Stomach (tissue), 7 donors: ENCODE data around the gene ZBTB2.

DNA sequence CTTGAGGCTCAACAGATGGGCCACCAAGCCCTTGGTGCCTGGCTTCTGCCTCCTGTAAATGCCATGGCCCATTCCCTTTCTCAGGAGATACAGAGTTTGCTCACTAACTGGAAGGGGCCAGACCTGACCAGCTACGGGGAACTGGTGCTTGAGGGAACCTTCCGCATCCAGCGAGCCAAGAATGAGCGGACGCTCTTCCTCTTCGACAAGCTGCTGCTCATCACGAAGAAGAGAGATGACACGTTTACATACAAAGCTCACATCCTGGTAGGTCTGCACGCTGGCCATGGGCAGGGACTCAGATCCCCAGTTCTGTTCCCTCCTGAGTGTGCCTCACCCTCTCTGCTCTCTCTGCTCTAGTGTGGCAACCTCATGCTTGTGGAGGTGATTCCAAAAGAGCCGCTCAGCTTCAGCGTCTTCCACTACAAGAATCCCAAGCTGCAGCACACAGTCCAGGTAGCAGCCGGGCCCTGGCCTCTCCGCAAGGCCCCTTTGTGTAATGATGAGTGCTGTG, 56.4 kb upstream of the MTHFD1L start:
- PRO-cap: no peak
- RAMPAGE, long total RNA, 5 experiments: start-site peak on the plus strand in 2 of 5 experiments, centred at positions 111 to 452 of the sequence, 7 to 8 reads per replicate
- RRBS: no CpG with 5 or more reads among the region's 13 CpGs

- PRO-cap: no peak
- RAMPAGE, long total RNA, 5 experiments: no peak in any of the 5 experiments
- RRBS: no CpG with 5 or more reads among the region's 1 CpG
Observed at GRCh38 chr6:150813983-150814279, 51.6 kb upstream of the MTHFD1L start.

DNA sequence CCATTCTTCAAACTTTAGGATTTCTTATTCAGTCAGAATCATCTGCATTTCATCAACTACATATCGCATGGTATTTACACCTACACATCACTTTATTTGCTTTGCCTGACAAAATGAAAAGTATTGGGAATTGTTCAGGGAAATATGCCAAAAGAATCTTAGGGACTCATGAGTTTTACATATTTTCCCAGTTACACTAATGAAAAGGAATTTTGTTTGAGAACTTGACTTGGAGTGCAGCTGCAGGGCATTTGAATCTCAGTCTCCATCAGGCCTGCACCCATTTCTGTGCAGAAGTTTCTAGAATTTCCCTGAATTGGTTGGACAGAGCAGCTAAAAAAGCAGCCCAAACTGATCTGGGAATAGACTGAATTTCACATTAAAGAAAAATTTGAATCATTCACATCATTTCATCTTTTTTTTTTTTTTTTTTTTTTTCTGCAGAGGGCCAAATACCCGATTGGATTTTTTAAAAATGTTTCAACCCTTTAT, 65.4 kb downstream of the MTHFD1L start:
- PRO-cap: no peak
- RAMPAGE, long total RNA, 5 experiments: no peak in any of the 5 experiments
- RRBS: no CpG with 5 or more reads among the region's 2 CpGs

DNA sequence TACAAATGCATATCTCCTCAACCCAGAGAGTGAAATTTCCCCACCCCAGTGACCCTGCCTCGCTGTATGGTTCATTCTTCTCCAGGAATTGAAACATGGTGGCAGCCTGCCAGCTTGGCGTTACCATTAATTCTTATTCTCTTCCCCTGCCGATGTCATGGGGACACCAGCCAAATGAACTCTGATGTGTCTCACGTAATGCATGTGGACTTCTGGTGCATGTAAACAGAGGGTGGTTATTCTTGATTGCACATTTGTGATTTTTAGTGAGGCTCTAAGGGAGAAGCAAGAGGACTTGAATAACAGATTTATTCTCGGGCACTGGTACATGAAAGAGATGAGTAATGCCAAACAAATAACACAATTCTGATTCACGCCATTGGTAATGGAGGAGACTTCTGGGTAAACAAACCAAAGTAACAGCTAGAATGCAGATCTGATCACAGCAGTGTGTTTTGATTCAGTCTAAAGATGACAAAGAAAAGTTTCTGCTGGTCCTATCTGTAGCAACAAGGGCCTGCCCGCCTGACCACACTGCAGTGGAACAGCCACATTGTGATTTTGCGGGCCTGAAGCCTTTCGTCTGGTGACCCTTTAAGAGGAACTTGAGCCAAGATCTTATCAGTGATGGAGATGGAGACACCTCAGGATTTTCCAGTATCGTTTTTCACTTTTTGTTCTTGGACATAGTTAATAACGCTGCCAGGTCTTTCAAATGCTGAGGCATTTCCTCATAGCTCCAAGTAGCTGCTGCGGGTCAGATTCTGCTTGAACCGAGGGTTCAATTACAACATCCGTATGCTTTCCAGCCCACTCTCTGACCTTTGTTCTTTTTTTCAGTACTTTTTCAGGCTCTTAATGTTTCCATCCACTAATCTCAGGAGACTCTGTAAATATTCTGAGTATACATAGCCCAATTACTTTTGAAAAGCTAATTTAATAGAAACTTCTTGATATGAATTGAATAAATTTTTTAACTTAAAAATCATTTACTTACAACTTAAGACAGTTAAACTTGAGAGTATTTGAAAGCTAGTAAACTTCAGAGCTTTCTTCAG, 171.7 kb upstream of the AKAP12 start:
- PRO-cap: no peak
- RAMPAGE, long total RNA, 5 experiments: no peak in any of the 5 experiments
- RRBS: no CpG with 5 or more reads among the region's 14 CpGs

- PRO-cap: no peak
- RAMPAGE, long total RNA, 5 experiments: no peak in any of the 5 experiments
- RRBS: no CpG with 5 or more reads among the region's 3 CpGs
Observed at GRCh38 chr6:151070782-151071214, 169.0 kb upstream of the AKAP12 start.

- PRO-cap: no peak
- RAMPAGE, long total RNA, 5 experiments: no peak in any of the 5 experiments
- RRBS: no CpG with 5 or more reads among the region's 3 CpGs
Observed at GRCh38 chr6:151101446-151101896, 138.3 kb upstream of the AKAP12 start.

DNA sequence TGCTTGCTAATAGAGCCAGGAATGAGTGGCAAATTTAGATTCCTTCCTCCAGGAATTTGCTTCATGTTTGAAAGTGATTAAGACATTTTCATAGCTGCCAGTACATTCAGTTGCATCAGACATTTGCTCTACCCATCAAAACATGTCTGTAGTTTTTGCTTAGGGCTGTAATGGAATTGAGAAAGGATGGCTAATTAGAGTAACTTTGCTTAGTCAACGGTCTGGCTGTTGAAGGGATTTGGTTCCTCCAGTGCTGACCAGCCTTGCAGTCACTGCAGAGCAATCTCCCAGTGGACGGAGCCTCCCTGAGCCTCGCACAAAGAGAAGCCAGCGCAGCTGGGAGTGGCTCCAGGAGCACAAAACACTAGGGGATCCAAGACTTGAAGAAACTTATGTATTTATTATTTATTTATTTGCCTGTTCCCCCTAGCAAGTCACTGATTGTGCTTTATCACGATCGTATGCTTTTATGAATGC, 36.6 kb downstream of the AKAP12 start:
- PRO-cap: unidirectional peak, plus-strand start at position 241 of the sequence
- RAMPAGE, long total RNA, 5 experiments: no peak in any of the 5 experiments
- RRBS: no CpG with 5 or more reads among the region's 6 CpGs

DNA sequence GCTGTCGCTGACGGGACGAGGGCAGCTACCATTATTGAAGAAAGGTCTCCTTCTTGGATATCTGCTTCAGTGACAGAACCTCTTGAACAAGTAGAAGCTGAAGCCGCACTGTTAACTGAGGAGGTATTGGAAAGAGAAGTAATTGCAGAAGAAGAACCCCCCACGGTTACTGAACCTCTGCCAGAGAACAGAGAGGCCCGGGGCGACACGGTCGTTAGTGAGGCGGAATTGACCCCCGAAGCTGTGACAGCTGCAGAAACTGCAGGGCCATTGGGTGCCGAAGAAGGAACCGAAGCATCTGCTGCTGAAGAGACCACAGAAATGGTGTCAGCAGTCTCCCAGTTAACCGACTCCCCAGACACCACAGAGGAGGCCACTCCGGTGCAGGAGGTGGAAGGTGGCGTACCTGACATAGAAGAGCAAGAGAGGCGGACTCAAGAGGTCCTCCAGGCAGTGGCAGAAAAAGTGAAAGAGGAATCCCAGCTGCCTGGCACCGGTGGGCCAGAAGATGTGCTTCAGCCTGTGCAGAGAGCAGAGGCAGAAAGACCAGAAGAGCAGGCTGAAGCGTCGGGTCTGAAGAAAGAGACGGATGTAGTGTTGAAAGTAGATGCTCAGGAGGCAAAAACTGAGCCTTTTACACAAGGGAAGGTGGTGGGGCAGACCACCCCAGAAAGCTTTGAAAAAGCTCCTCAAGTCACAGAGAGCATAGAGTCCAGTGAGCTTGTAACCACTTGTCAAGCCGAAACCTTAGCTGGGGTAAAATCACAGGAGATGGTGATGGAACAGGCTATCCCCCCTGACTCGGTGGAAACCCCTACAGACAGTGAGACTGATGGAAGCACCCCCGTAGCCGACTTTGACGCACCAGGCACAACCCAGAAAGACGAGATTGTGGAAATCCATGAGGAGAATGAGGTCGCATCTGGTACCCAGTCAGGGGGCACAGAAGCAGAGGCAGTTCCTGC, 40.0 kb downstream of the ZBTB2 start:
- PRO-cap: no peak
- RAMPAGE, long total RNA, 5 experiments: start-site peak on the plus strand in 3 of 5 experiments, centred at positions 281 to 877 of the sequence, 13 to 40 reads per replicate
- RRBS: 98% methylated on average over 3 of the region's 28 CpGs

GRCh38 chr6:151352995-151353907, 38.1 kb downstream of the ZBTB2 start:
- PRO-cap: no peak
- RAMPAGE, long total RNA, 5 experiments: start-site peak on the plus strand in 3 of 5 experiments, at chr6:151353066-151353694 at its widest, 12 to 28 reads per replicate
- RRBS: no CpG with 5 or more reads among the region's 13 CpGs

DNA sequence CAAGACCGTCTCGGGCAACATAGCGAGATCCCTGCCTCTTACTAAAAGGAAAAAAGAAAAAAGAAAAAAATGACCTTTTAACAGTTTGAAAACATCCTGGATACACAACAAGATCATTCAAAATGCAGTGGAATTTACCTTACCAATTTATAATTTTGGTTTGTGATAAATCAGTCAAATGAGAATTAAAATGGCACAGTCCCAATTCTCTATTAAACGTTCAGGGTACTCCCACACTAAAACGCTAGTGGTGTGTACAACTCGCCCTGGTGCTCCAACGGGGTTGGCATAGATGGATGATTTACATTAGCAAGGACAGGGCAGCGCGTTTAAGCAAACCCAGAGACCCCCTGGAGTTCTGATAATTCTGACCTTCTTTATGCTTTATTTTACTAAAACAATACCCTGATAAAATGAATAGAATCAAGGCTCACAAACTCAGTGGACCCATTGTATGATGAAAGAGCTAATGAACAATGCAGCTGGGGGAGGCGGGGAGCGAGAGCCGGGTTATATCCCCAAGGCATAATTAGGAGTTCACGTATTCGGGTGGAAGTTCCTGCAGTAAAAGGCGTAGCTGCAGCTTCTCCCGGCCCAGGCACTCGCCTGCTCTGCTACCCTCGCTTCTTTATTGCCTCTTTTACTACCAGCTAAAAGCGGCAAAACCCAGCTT, 2.0 kb downstream of the ZBTB2 start:
- PRO-cap: bidirectional peak, plus-strand start at position 542 of the sequence, minus-strand start at position 613 of the sequence
- RAMPAGE, long total RNA, 5 experiments: no peak in any of the 5 experiments
- RRBS: 2% methylated on average over 4 of the region's 19 CpGs

- PRO-cap: bidirectional peak, plus-strand start at chr6:151391611, minus-strand start at chr6:151391545; bidirectional peak, plus-strand start at chr6:151391955, minus-strand start at chr6:151391795
- RAMPAGE, long total RNA, 5 experiments: start-site peak on the plus strand in 2 of 5 experiments, at chr6:151391786-151392171 at its widest, 7 to 11 reads per replicate; start-site peak on the minus strand in 1 of 5 experiments, at chr6:151391452-151391559 at its widest, 32 reads per replicate
- RRBS: 1% methylated on average over 27 of the region's 63 CpGs
Observed at GRCh38 chr6:151391399-151392267, at the start of gene ZBTB2. TSS of gene ZBTB2 (minus strand) at chr6:151391559.

- PRO-cap: no peak
- RAMPAGE, long total RNA, 5 experiments: no peak in any of the 5 experiments
- RRBS: no CpG with 5 or more reads among the region's 14 CpGs
Observed at GRCh38 chr6:152110803-152111533, 303.5 kb downstream of the ESR1 start.

- PRO-cap: no peak
- RAMPAGE, long total RNA, 5 experiments: no peak in any of the 5 experiments
- RRBS: no CpG with 5 or more reads among the region's 5 CpGs
Observed at GRCh38 chr6:152284985-152285616, 352.1 kb downstream of the SYNE1 start.

DNA sequence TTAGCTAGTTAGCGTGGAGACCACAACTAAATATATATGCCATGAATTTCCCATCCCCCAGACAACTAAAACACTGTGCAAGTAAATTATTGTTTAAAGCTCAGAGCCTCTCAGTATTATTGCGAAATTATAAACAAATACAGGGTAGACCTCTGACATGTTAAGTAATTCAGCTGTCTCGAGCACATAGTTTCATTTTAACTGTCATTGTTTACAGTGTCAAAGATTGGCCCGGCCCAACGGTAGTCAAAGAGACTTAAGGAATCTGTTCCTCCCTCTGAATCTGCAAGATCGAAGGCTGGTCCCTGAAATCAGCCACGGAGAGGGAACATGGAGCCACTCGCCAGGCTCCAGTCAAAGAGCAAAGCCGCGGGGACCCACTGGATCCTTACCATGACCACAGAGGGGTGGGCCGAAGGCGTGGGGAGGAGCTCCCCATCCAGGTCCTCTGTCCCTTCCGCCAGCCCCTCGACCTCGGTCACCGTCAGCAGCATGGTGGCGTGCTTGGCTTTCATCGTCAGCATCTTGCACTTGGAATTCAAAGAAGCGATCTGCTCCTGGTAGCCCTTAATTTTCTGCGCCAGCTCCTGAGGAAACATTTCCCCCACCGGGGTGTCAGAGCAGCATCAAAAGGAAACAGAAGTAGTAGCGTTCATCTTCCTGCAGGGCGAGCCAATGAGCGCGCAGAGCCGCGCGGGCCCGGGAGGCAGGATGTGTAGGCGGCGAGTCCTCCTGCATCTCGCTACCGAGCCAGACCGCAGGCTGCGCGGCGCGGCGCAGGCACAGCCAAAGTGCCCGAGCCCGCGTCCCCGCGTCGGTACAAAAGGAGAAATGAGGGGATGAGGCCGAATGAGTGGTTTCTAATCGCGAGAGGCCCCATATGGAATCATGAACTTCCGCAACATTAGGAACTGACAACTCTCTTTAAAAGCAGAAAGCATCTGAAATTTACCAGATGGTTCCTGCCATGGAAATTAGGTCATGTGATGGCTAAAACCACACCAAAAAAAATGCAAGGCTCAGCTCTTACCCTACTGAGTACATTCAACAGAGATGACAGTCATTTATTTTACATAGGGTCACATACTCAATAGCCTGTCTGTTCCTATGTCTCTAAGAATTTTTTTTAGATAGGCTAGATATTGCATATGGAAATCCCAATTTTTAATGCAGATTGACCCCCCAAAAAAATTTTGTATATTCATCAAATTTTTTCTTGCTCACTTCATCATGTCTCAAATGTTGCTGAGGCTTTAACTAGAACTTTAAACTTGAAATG, 335.2 kb downstream of the SYNE1 start:
- PRO-cap: unidirectional peak, plus-strand start at position 288 of the sequence; bidirectional peak, plus-strand start at position 474 of the sequence, minus-strand start at position 356 of the sequence; bidirectional peak, plus-strand start at position 725 of the sequence, minus-strand start at position 741 of the sequence
- RAMPAGE, long total RNA, 5 experiments: start-site peak on the minus strand in 3 of 5 experiments, centred at positions 596 to 639 of the sequence, 33 to 87 reads per replicate
- RRBS: 8% methylated on average over 8 of the region's 49 CpGs

GRCh38 chr6:152635775-152636730, 1.1 kb downstream of the SYNE1 start:
- PRO-cap: bidirectional peak, plus-strand start at chr6:152636278, minus-strand start at chr6:152636162
- RAMPAGE, long total RNA, 5 experiments: no peak in any of the 5 experiments
- RRBS: no CpG with 5 or more reads among the region's 37 CpGs

DNA sequence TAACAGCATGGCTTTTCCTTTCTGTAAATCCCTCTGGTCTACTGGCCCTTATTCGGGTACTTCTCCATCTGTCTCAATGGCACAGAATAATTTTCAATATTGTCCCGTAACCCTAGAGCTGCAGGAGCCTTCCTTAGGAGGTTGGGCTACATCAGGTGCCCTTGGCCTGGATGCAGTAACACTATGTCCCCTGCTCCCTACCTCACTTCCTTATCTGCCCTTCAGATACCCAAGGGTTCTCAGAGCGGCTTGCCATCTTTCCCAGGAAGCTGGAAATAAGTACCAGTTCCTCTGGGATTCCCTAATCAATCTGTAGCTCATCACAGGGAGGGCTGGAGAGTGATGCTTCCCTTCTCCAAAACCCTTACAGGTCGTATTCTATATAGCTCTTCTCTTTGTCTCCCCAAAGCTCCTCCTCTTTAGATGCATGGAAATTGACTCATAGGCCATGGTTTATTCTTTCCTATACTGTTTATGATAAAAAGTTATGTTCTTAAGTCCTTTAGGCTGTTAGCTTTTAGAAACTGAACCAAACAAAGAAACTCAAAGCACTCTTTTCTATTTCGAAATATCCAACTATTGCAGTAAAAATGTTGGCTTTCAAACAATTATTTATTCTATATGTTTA, 4.2 kb downstream of the MYCT1 start:
- PRO-cap: no peak
- RAMPAGE, long total RNA, 5 experiments: no peak in any of the 5 experiments
- RRBS: no CpG with 5 or more reads among the region's 5 CpGs

- PRO-cap: no peak
- RAMPAGE, long total RNA, 5 experiments: start-site peak on the minus strand in 2 of 5 experiments, at chr6:153002450-153002520 at its widest, 19 to 20 reads per replicate
- RRBS: no CpG with 5 or more reads among the region's 29 CpGs
Observed at GRCh38 chr6:153001486-153002566, 683 bp downstream of the MTRF1L start.

GRCh38 chr6:154246411-154247356, 109.9 kb downstream of the IPCEF1 start:
- PRO-cap: no peak
- RAMPAGE, long total RNA, 5 experiments: start-site peak on the minus strand in 1 of 5 experiments, at chr6:154246568-154246729 at its widest, 6 reads per replicate
- RRBS: no CpG with 5 or more reads among the region's 17 CpGs

- PRO-cap: no peak
- RAMPAGE, long total RNA, 5 experiments: no peak in any of the 5 experiments
- RRBS: no CpG with 5 or more reads among the region's 11 CpGs
Observed at GRCh38 chr6:154329383-154330381, 26.9 kb downstream of the IPCEF1 start.

GRCh38 chr6:154403503-154404192, 47.0 kb upstream of the IPCEF1 start:
- PRO-cap: no peak
- RAMPAGE, long total RNA, 5 experiments: no peak in any of the 5 experiments
- RRBS: no CpG with 5 or more reads among the region's 6 CpGs